Cardiac atrium fibroblast (primary cell): ENCODE measurements around a stretch of chr10.

GRCh38 chr10:88537943-88538393 is 45.1 kb downstream of the RNLS start:
- RAMPAGE, long total RNA: no peak

DNA sequence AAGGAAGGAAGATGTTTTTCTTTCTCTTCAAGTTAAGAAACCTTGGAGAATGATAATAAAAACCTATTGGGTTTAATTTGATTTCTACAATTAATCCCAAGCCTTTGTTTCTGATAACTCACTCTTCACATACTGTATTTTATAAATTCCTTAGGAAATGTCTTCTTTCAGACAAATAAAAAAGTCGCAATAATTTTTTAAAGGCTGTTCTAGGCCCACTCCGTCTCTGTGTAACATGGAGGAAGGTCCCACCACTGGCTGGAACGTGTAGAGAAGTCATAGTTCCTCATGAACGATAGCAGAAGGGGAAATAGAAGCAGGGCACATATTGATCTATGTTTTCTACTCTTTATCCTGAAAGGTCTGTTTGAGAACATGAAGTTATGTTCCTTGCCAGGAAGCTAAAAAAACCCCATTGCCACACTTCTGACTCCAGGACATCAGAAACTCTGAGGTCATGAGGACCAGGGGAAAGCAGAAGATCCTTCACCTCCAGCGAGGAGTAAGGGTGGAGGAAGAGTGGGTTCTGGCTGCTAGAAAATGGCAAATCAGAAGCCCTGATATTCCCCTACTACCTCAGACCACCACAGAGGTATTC is 10.8 kb downstream of the ANKRD22 start:
- RAMPAGE, long total RNA: no peak

- RAMPAGE, long total RNA: no peak
These were observed 33.0 kb downstream of the STAMBPL1 start for GRCh38 chr10:88912841-88913595.

- RAMPAGE, long total RNA: no peak
These were observed 545 bp downstream of the FAS start for GRCh38 chr10:88991079-88991607.

DNA sequence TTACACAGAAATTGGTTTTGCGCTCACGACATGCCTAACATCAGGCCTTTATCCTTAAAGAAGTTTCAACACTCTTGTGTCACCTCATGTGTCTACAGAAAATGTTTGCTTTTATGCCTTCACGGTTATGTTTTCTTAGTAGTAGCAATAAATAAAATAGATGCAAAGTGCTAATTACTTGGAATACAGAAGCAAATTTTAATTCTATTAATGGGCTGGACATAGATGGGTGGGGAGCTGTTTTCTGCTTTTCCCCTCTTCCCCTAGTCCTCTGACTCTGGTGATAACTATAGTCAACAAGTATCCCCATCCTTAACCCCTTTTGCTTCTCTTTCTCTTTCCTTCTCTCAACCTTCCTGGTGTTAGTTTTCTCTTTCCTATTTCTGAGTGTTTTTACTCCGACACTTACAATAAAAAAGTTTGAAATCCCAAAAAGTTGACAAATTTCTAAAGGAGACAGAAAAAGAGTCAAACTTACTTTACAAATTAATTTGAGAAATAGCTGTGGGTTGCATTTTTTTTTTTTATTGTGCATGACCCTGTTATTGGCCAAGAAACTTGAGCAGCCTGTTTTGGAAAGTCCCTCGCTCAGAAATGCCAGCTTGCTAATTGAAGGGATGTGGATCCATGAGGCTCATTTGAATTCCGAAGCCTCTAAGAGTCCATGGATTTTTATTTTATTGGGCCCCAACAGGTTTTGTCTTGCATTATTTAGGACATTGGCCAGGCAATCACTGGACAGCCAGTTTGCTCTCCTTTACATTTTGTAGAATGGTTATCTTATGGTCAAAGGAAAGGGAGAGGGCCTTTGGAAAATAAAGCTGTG is 2.4 kb downstream of the FAS start:
- RAMPAGE, long total RNA: no peak

DNA sequence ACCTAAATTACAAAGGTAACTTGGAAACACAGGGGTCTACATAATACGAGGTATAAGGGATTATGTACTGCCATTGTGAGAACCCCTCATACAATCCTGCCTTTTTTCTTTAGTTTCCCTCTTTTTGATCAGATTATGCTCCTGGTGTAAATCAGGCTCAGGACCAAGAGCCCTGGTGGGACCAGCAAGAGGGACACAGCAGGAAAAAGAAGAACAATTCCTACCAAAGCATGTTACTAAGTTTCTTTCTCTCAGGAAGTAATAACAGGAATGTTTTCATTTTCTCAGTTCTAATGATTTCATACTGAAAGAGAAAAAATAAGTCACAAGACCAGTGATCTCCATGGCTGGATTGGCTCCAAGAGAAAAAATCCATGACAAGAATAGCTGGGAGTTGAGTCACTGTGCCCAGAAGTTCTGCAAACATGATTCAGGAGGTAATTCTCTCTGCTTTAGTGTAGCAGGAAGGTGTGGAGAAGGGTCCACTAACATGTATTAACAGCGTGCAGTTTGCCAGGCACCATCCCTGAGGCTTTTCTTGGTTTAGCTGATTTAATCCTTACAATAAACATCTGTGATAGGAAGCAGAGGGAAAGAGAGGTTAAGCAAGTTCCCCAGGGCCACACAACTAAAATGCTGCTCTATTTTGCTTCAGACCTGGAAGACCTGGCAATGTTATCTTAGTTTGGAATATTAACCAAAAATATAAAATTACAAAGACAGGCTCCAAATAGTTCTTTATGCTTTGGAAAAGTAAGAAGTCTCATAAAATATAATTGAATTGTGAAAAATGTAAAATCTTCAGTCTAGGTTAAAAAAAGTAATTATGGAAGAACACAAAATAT is 23.7 kb upstream of the IFIT2 start:
- RAMPAGE, long total RNA: no peak

GRCh38 chr10:89699403-89699790 is 2.0 kb upstream of the KIF20B start:
- RAMPAGE, long total RNA: no peak

DNA sequence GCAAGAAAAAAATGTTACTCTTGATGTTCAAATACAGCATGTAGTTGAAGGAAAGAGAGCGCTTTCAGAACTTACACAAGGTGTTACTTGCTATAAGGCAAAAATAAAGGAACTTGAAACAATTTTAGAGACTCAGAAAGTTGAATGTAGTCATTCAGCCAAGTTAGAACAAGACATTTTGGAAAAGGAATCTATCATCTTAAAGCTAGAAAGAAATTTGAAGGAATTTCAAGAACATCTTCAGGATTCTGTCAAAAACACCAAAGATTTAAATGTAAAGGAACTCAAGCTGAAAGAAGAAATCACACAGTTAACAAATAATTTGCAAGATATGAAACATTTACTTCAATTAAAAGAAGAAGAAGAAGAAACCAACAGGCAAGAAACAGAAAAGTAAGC is 36.8 kb downstream of the KIF20B start:
- RAMPAGE, long total RNA: no peak

DNA sequence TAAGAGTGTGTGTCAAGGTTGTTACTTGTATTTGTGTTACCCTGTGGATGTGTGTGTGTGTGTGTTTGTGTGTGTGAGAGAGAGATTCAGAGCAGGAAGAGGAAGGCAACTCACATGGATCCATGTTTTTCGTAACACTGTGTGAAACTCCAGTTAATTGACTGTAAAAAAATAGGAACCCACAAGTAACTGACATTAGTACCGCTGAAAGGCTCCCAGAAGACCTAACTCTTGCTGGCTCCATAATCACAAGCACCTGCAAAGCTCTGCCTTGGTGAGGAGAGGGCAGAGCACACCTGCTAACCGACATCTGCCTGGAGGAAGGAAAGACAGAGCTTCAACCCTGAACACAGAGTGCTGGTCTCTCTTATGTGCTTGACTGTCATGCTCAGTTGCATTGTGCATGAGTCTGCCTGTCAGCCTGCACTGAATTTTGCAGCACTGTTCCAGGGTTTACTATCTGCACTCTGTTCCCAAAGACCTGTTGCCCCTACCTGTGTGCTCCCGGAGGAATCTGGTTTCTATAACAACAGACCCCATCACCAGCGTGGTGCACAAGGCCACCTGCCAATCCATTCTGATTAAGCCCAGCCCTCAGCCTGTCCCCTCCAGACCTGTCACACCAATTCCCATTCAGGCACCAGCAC is 63.1 kb upstream of the ANKRD1 start:
- RAMPAGE, long total RNA: no peak

GRCh38 chr10:91088074-91088704 is 132.3 kb upstream of the PCGF5 start:
- RAMPAGE, long total RNA: no peak

- RAMPAGE, long total RNA: no peak
These were observed 56.9 kb upstream of the PCGF5 start for GRCh38 chr10:91163208-91164271.

DNA sequence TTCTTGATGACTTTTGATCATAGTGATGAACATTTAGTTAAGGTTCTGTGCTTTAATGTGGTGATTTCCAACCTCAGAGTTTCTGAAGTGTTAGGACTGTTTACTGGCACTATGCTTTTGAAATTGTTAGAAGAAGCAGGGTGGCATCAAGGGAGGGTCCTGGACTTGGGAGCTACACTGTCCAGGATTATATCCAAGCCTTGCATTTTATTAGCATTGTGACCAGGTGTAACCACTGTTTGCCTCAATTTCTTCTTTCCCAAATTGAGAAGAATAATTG is 18.7 kb upstream of the PCGF5 start:
- RAMPAGE, long total RNA: no peak

GRCh38 chr10:91551849-91552210 is 81.0 kb downstream of the PPP1R3C start:
- RAMPAGE, long total RNA: no peak

GRCh38 chr10:91552211-91552705 is 80.6 kb downstream of the PPP1R3C start:
- RAMPAGE, long total RNA: no peak

GRCh38 chr10:91626449-91627328 is 6.2 kb downstream of the PPP1R3C start:
- RAMPAGE, long total RNA: no peak

DNA sequence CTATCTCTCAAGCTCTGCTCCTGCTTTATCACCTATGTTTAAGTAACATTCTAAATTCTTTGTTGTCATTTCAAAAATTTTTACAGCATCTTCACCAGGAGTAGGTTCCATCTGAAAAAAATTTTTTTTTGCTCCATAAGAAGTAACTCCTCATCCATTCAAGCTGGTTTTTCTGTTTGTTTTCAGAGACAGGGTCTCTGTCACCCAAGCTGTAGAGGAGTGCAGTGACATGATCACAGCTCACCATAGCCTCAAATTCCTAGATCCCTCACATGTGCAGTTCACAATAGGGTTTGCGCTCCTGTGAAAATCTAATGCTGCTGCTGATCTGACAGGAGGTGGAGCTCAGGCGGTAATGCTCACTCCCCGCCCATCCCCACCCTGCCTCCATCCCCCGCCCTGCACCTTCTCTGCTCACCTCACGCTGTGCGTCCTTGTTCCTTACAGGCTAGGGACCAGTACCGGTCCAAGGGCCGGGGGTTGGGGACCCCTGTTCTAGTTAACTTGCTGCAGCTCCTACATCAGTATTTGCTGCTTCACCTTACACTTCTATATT is 2.1 kb upstream of the TNKS2 start:
- RAMPAGE, long total RNA: no peak

DNA sequence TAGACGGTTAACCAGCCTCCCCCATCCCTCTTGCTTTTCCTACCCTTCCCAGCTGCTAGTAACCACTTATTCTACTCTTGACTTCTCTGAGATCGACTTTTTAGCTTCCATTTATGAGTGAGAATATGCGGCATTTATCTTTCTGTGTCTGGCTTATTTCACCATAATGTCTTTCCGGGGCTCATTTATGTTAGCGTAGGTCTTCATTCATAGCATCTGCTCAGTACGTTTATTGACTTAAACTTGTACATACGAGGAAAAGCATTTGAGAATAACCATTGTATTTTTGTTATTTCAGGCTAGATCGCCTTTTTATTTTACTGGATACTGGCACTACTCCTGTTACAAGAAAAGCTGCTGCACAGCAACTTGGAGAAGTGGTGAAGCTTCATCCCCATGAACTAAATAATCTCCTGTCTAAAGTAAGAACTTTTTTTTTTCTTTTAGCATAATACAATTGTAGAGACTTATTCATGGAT is 11.8 kb downstream of the BTAF1 start:
- RAMPAGE, long total RNA: no peak

DNA sequence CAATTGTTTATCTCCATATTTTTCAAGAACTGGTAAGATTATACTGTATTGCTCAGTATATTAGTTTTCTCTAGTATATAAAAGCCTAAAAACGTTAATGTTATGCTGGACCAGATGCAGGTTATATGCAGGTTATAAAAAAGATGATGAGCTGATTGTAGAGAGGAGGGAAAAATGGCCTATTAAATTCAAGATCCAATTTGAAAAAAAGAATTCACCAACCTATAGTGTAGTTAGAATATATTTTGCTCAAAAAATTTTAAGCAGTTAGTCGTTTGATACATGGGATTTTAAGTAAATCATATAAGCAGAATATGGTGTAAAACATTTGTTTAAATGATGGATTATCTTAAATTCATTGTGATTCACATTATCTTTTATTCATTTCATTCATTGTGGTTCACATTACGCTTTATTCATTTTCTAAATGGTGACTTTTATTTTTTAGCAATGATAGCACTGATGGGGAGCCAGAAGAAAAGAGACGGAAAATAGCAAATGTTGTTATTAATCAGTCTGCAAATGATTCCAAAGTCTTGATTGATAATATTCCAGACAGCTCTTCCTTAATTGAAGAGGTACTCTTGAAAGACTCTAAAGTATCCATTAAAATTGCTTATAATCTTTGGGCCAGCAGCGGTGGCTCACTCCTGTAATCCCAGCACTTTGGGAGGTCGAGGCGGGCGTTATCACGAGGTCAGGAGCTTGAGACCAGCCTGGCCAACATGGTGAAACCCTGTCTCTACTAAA is 32.7 kb downstream of the BTAF1 start:
- RAMPAGE, long total RNA: no peak

GRCh38 chr10:92268818-92269258 is 22.0 kb downstream of the CPEB3 start:
- RAMPAGE, long total RNA: no peak

DNA sequence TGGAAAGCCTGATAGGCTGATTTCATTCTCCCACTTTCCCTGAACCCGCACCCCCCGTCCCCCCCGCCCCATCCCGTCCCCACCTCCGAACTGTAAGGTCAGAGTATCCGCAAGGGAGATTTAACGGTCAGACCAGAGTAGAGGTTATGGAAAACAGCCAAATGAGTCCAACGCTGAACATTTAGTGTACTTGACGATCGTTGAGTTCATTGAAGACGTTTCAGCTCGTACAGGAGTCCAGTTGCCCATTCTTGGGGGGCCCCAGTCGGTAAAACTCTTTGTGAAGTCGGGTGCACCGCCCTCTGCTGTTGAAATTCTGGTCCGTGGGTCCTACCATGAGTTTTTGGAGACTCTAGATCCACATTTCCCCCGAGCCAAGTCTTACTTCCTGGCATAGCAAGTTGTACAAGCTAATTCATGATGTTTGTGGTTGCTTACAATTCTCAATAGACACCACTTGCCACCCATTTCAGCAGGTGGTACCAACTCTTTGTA is 1.0 kb downstream of the MARCHF5 start:
- RAMPAGE, long total RNA: no peak